ENCODE measurements around the genes LNPK, HOXD13 and HOXD8.

- PRO-cap, 3 experiments: no peak in any of the 3 experiments
These were observed 80.0 kb upstream of the CHRNA1 start for GRCh38 chr2:174844185-174844732.

GRCh38 chr2:176002137-176002590 lies at the start of gene LNPK:
Gene LNPK (minus strand): TSS chr2:176002267.
- PRO-cap, 3 experiments: peak in 3 of 3 experiments; most common plus-strand start chr2:176002406 (in 3); most common minus-strand start chr2:176002267 (in 2)

GRCh38 chr2:176002591-176003177 lies 617 bp upstream of the LNPK start:
- PRO-cap, 3 experiments: no peak in any of the 3 experiments

- PRO-cap, 3 experiments: no peak in any of the 3 experiments
These were observed 30.0 kb downstream of the EVX2 start for GRCh38 chr2:176053775-176054227.

DNA sequence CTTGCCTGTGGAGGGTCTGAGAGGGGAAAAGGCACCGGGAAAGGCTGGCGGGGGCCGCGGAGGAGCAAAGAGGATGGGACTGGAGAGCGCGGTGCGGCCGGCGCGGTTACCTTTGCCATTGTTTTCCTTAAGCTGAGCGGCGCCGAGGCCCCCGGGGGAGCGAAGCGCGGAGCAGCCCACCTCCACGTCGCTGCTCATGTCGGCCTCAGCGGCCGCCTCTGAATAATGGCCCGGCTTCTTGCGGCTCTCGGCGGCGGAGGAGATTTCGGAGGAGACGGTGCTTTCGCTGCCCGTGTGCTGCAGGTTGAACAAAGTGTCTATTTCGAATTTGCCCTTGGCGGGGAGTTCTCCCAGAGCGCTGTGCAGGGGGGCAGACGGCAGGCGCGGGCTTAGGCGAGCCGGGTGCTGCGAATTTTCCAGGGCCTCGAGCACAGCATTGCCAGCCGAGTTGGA lies 496 bp downstream of the EVX2 start:
- PRO-cap, 3 experiments: no peak in any of the 3 experiments

DNA sequence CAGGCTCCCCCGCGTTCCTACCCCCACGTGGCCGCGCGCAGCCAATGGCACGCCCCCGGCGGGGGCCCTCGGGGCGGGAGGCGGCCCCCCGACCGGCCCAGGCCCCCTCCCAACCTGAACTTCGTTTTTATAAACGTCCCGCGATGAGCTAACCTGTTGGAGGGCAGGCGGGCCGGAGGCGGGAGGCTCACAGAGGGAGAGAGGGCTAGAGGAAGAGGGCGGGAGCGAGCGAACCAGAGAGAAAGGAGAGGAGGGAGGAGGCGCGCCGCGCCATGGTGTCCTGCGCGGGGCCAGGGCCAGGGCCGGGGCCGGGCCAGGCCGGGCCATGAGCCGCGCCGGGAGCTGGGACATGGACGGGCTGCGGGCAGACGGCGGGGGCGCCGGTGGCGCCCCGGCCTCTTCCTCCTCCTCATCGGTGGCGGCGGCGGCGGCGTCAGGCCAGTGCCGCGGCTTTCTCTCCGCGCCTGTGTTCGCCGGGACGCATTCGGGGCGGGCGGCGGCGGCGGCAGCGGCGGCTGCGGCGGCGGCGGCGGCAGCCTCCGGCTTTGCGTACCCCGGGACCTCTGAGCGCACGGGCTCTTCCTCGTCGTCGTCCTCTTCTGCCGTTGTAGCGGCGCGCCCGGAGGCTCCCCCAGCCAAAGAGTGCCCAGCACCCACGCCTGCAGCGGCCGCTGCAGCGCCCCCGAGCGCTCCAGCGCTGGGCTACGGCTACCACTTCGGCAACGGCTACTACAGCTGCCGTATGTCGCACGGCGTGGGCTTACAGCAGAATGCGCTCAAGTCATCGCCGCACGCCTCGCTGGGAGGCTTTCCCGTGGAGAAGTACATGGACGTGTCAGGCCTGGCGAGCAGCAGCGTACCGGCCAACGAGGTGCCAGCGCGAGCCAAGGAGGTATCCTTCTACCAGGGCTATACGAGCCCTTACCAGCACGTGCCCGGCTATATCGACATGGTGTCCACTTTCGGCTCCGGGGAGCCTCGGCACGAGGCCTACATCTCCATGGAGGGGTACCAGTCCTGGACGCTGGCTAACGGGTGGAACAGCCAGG lies at the start of gene HOXD13:
Gene HOXD13, plus strand, starts transcription at position 156 of the 1,049 bp plus-strand sequence.
- PRO-cap, 3 experiments: no peak in any of the 3 experiments

DNA sequence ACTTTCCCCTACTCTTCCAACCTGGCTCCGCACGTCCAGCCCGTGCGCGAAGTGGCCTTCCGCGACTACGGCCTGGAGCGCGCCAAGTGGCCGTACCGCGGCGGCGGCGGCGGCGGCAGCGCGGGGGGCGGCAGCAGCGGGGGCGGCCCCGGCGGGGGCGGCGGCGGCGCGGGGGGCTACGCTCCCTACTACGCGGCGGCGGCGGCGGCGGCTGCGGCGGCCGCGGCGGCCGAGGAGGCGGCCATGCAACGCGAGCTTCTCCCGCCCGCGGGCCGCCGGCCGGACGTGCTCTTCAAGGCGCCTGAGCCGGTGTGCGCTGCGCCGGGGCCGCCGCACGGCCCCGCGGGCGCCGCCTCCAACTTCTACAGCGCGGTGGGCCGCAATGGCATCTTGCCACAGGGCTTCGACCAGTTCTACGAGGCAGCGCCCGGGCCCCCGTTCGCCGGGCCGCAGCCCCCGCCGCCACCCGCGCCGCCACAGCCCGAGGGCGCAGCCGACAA lies 455 bp downstream of the HOXD11 start:
- PRO-cap, 3 experiments: no peak in any of the 3 experiments

DNA sequence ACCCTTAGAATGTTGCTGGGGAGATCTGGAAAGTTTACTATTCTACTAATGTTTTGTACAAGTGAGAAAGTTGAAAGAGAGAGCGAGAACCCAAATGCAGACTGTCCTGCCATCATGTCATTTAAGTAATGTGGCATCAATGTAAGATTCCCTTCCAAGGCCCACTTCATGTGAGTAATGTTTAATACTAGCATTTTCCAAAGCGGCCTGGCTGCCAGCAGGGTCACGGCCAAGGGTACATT lies 1.9 kb downstream of the HOXD10 start:
- PRO-cap, 3 experiments: no peak in any of the 3 experiments

- PRO-cap, 3 experiments: peak in 3 of 3 experiments; most common plus-strand start chr2:176129747 (in 3); most common minus-strand start chr2:176129601 (in 3)
These were observed at the start of gene HOXD8 for GRCh38 chr2:176128679-176129827. Gene HOXD8 (plus strand): TSS chr2:176129705.

- PRO-cap, 3 experiments: no peak in any of the 3 experiments
These were observed 12.8 kb upstream of the HOXD1 start for GRCh38 chr2:176175666-176176120.

DNA sequence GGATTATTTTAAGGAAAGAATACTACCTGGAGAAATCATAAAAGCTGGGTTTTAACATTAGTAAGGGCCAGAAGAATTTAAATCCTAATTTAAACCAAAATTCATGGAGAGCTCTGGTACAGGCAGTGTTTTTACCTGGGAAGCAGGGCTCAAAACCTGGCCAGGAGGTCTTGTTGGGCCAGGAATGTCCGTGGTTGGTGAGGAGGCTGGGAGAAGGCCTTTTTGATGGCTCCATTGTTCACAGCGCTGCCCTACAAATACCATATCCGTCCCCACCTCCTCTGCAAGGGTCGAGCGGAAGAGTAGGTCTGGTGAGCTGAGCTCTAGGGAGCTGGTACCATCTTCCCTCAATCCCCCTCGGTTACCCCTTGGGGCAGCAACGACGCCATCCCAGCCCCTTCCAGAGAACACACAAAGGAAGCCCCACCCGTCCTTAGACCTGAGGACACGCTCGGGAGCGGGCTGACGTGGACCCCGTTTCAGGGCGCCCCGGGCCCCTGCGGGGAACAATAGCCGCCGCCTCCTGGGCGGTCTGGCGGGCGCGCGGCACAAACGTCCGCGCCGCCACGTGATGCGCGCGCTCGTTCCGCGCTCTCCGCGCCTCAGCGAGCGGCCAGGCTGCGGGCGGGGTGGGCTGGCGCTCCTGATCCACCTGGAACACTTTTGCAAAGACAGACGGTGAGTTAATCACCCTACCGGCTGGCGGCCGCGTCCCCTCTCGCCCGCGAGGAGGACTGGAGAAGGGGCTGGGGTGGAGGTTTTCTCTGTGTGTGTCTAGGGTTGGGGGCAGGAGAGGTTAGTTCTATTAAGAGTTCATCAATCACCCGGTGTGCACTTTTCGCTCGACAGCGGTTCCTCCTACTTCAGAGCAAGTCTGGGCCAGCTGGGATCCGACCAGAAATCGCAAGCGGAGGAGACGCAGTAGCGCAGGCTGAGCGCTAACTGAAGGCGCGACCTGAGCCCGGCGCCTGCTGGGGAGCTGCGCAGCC lies 10.6 kb upstream of the HOXD1 start:
- PRO-cap, 3 experiments: peak in 1 of 3 experiments; most common plus-strand start position 612 of the sequence (in 1); most common minus-strand start position 525 of the sequence (in 1)

GRCh38 chr2:176187463-176187988 lies 942 bp upstream of the HOXD1 start:
- PRO-cap, 3 experiments: no peak in any of the 3 experiments

DNA sequence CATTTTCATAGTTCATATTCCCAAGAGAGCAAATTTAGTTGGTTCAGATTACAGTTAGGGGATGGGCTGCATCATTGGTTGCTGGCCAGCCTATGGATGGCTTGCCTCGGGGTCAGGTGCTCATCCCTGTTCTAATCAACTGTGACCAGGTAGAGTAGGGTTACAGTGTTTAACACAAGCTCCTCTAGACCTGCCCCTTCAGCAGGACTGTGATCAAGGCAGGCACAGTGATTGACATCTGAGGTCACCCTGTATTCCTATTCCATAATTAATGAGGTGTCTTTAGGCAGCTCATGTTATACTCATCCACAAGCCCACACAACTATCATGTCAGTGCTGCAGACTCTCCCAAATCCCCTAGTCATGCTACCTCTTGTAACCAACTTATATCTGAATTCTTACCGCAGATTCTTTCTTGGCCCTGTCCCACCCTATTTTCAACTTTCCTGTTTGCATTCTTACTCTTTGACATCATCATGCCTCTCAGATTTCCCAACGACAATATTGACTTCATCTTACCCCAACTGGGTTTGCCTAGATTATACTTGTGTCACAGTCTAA lies 293.3 kb downstream of the MTX2 start:
- PRO-cap, 3 experiments: no peak in any of the 3 experiments

GRCh38 chr2:176652298-176652656 lies 383.0 kb downstream of the MTX2 start:
- PRO-cap, 3 experiments: no peak in any of the 3 experiments

DNA sequence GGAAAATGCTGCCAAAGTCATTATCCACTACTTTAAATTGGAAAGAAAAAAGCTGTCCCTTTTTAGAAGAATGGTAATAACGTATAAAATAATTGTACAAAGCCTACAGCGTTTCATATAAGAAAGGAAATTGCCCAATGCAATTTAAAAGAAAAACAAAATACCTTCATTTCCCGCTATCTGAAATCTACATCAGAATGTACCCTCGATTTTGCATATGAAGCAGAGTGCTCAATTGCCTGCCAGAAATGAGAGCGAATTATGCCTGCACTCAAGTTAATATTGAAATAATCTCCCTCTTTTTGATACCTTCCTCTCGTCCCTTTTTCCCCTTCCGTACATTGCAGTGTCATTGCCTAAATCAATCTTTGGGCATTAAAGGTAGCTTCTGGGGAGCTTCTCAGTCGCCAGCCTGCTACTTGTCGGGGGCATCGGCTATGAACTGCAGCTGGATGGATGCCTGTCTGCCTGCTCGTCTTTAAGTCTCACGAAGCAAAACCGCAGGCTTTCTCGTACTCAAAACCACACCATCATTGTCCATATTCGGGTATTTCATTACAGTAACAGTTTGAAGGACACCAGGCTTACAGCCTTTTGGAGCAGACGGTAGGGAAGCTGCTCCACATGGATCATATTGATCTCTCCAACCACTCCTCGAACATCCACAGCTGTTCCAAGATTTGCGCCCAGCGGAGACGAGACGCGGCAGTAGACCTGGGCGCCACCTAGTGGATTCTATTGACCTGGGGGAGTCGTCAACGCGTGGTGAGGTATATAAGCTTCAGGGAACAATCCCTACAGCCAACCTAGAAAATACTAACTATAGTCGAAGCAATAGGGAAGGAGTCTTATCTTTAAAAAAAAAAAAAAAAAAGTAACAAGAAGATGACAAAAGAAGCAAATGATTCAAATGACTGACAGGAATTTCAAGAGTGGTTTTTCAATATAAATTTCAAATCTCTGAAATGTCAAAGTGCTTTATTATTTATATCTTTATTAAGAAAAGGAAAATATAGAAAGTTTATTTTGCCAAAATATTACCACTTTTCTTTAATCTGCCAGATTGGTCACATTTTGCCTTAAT lies 63.9 kb upstream of the HNRNPA3 start:
- PRO-cap, 3 experiments: no peak in any of the 3 experiments

GRCh38 chr2:177187533-177188154 lies 24.9 kb upstream of the HNRNPA3 start:
- PRO-cap, 3 experiments: no peak in any of the 3 experiments

- PRO-cap, 3 experiments: no peak in any of the 3 experiments
These were observed 10.1 kb downstream of the NFE2L2 start for GRCh38 chr2:177254410-177254865.

DNA sequence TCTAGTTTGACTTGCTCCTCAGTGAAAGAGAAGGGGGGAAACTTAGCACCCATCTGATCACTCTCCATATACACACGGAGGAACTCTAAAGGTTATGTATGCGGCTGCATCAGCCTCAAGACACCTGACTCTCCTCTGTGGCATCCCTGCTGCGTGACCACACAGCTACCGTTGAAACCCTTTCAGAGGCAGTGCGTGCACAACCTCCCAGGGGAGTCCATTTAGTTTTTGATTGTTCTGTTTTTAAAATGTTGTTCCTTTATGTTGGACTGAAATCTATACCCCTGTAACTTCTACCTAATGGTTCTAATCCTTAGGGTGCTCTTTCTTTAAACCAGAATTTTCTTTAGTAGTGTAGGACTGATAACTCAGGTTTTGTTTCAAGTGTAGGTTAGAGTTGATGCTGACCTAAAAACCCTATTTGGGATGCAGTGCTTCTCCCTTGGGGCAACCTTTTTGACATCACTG lies 16.4 kb upstream of the TTC30A start:
- PRO-cap, 3 experiments: no peak in any of the 3 experiments

DNA sequence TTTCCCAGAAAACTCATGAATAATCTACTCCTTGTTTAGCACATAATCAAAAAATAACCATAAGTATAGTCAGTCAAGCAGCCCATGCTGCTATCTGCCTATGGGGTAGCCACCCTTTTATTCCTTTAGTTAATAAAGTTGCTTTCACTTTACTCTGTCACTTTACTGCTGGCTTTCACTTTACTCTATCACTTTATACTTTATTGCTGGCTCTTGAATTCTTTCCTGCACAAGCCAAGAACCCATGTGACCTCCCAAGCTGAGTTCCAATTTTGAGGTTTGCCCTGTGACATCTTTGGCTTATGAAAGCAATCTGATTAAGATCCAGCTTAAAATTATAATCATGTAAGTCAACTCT lies 165.9 kb upstream of the TTC30A start:
- PRO-cap, 3 experiments: no peak in any of the 3 experiments

- PRO-cap, 3 experiments: no peak in any of the 3 experiments
These were observed 136.5 kb downstream of the TTN start for GRCh38 chr2:178670665-178671107.